Cardiac fibroblast (primary cell): ENCODE results near the gene ZBTB43.

DNA sequence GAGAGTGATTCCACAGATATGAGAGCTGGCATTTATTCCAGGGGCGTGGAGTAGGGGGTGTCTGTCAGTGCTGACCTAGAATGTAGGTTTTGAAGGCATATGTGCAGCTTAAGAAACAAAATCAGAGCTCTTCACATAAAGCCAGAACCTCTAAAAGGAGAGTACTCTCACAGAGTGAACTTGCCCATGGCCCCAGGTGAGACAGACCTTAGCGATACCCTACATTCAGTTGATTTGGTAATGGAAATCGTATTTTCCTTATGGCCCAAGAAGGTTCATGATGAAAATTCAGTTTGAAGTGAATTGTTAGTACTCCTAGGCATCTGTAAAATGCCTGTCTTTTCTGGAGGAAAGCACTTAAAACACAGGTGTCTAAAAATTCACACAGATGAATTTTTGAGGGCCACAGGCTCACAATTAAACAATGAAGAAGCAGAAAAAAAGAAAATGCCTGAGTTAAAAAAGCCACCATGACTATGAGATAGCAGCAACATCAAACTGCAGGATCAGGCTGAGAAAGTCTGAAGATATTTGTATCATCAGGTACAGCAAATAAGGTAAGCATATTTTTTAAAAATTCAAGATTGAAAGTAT is 121.4 kb downstream of the PBX3 start:
- RRBS = no CpG with 5 or more reads among the region's 3 CpGs

GRCh38 chr9:126150874-126151556 is 175.6 kb upstream of the MVB12B start:
- RRBS = no CpG with 5 or more reads among the region's 16 CpGs

DNA sequence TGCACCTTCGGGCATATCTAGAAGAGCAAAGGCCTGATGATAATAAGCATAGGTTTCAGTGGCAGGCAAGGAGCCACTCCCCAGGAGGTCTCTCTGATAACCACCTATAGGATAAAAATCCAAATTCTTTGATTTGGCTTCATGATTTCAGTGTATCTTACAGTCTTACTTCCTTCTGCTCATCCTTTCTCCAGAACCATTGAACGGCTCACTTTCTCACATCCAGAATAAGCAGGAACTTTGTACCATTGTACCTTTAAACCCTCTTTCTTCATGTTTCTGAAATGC is 18.8 kb downstream of the MVB12B start:
- RRBS = no CpG with 5 or more reads among the region's 2 CpGs

- RRBS = no CpG with 5 or more reads among the region's 5 CpGs
Measured at GRCh38 chr9:126395385-126395663, 68.7 kb downstream of the MVB12B start.

DNA sequence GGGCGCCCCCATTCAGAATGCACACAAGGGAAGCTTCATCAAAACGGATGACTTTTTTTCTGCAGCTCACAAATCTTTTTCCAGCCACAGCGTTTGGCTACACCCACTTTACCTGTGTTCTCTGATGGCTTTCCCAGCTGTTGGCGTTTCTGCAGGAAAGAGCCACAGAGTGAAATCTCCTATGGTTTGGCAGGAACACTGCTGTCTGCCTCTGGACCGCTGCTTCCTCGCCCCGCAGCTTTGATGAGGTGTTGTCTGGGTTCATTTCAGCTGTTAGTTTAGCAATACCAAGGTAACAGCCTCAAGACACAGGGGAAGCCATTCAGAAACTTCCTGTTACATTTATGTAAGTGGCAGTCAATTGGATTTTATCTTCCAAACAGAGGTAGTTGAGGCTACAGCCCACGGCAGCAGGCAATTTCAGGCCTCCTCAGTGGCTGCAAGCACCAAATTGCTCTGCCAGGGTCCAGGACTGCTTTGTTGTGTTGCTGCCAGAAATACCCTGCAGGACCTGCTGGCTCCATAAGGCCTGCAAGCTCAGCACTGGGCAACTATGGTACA is 96.6 kb downstream of the MVB12B start:
- RRBS = no CpG with 5 or more reads among the region's 8 CpGs

DNA sequence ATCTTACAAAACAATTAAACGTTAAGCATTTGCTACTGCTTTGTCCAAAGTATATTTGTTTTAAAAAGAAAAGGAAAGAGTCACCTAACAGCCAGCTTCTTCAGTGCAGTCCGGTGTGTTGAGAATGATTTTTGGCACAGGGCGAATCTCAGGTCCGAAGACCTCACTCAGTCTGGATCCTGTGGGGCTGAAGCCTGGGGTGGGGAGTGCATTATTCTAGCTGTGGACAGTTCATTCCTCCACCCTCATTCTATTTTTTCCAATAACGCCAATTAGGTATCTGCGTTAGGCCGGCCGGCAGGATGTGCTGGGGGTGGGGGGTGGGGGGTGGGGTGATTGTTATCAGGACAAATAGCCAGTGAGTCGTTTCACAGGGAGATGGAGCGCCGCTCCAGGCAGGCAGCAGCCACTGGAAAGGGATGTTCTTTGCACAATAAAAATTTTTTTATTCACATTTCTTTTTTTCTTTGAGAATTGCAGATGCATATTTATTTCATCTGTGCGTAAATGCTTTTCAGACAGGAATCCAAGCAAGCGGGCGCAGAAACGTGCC is 3.9 kb downstream of the LMX1B start:
- RRBS = no CpG with 5 or more reads among the region's 15 CpGs

GRCh38 chr9:126635617-126636008 is 21.9 kb downstream of the LMX1B start:
- RRBS = no CpG with 5 or more reads among the region's 4 CpGs

DNA sequence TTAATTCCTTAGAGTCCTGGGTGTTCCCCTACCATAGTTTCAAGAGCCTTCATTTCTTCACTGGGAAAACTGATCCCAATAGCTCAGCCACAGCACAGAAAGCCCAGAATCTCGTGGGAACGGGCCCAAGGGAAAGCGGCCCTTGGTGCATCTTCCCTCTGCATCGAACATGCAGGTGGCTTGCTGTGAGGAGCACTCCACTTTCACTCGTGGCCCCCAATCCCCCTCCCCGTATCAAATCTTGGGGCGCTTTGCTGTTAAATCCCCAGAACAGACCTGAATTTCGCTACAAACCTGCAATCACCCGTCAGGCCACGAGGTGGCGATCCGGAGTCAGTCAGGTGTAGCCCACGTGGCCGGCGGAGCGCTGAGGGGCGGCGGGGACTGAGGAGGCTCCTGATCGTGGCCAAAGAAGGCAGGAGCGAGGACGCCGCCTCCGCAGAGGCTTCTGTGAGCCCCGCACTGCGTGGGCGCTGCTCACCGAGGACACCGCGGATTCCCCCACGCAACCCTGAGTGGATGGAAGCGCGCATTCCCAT is 91.5 kb downstream of the LMX1B start:
- RRBS = no CpG with 5 or more reads among the region's 32 CpGs

- RRBS = 1% methylated on average over 4 of the region's 40 CpGs
Measured at GRCh38 chr9:126804755-126805251, at the start of gene ZBTB43. Gene ZBTB43 (plus strand): TSS chr9:126805040.

- RRBS = 3% methylated on average over 16 of the region's 44 CpGs
Measured at GRCh38 chr9:126860947-126861656, 663 bp downstream of the ZBTB34 start.

- RRBS = no CpG with 5 or more reads among the region's 4 CpGs
Measured at GRCh38 chr9:126884954-126885407, 24.5 kb downstream of the ZBTB34 start.

DNA sequence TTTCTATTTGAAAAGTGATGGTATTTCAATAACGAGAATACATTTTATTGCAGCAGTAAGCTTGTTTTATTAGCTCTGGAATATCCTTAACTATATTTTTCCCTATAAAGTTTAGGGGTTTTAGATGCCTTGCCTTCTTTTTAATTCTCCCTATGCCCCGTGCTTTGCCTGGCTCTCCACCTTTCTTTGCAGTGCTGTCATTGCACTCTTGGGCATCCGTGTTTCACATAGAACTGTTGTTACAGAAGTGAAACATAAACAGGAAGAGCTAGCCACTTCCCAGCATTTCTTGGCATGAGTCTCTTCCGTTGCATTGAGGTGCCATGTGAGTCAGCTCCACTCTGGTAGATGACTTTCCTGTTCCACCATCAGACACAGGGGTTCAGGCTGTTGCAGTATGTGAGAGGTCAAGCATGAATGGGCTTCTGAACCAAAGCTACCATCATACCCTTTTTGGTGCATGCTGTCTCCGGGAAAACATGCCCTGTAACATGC is 73.4 kb downstream of the ANGPTL2 start:
- RRBS = no CpG with 5 or more reads among the region's 5 CpGs

- RRBS = no CpG with 5 or more reads among the region's 10 CpGs
Measured at GRCh38 chr9:127111892-127112748, 10.3 kb downstream of the ANGPTL2 start.

- RRBS = no CpG with 5 or more reads among the region's 2 CpGs
Measured at GRCh38 chr9:127169232-127169472, 46.7 kb upstream of the ANGPTL2 start.

DNA sequence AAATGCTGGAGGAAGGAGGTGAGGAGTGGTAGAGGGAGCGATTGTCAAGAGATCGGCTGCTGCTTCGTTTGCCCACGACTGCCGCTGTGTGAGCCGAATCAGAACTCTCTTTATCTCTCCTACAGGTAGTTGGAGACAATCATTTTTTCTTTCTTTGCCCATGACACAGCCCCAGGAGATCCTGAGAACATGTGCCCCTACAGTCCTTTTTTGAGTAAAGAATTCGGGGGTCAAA is 521 bp downstream of the ZNF79 start:
- RRBS = no CpG with 5 or more reads among the region's 7 CpGs

- RRBS = 41% methylated on average over 5 of the region's 32 CpGs
Measured at GRCh38 chr9:127506927-127507521, 55.7 kb downstream of the LRSAM1 start.

DNA sequence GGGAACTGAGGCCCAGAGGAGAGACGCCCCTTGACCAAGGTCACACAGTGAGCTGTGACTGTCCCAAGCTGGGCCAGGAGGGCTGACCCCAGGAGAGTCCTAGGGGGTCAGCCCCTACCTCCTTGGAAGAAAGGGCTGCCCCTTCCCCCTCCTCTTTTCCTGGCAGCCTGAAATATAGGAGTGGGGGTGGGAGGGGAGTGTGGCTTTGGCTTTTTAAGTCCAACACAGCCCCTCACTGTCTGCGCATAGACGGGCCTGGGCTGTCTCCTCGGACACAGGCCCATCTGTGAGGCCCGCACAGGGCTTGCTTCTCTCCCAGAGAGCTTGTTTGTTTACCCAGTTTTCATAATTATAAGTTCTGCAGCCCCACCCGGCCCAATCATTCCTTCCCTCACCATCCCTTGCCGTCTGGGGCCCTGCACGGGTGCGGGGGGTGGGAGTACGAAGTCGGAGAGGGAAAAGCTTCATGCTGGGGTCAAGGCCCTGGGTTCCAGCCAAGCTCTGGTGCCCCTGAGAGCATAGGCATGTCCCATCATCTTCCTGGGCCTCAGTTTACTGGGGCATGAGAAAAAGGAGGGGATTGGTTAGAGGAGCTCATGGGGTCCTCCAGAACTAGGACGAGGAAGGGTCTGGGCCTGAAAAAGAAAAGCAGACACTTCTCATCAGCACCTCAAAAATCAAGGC is 10.8 kb downstream of the NIBAN2 start:
- RRBS = no CpG with 5 or more reads among the region's 12 CpGs

DNA sequence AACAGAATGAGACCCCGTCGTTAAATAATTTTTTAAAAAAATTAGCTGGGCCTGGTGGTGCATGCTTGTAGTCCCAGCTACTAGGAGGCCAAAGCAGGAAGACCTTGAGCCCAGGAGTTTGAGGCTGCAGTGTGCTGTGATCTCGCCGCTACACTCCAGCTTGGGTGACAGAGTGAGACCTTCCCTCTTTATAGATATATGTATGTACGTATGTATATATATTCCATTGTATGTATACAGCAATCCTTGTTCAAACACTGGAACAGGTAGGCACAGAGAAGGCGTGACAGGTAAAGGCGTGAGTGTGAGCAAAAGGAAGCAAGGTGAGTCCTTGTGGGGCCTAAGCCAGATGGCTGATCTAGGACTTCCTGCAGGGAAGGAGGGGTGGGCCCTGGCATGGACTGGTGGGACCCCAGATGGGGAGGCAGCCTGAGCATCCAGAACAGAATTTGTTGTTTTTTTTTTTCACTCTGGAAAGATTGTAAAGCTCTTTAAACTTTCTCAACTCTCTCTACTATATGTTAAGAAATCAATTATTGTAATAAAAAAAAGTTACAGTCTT is 4.1 kb upstream of the NIBAN2 start:
- RRBS = no CpG with 5 or more reads among the region's 7 CpGs

DNA sequence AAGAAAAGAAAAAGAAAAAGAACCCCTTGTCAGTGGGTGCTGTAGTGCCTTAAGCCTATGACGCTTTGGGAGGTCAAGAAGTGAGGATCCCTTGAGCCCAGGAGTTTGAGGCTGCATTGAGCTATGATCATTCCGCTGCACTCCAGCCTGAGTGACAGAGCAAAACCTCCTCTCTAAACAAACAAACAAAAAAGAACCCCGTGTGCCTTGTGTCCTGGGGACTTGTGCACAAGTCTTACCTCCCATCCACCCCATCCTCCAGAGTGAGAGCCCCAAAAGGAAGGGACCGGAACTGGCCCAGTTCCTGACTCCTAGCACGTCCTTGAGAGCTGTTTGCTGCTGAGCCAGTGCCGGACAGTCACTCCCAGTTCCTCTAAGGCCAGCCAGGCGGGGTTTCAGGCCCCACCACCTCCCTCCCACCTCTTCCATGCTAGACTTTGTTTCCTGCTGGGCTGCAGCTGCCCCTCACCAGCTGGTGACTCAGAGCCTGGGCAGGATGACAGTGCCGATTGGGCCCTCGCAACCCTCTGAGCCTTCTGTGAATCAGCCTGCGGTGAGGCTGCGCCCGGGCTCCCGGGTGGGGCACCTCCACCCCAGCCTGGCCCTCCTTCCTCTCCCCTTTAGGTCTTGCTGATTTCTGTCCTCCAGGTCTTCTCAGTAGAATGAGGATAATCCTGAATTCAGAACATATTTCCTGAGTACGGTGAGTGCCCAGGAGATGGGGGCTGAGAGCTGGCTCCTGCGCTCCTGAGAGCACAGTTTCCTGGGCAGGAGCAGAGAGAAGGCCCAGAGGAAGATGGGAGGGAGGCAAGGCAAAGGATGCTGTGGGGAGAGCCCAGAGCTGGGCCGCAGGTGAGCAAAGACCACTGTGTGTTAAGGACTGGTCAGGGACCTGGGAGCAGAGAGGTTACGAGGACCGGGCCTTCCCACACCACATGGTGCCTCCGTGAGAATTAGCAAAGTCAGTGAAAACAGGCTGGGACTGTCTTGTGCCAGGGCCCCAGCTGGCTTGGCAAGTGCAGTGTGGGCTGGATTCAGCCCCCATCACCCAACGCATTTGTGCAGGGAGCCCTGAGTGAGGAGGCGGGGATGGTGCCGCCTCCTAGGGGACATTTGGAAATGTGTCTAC is 10.2 kb upstream of the NIBAN2 start:
- RRBS = 1% methylated on average over 3 of the region's 22 CpGs